Left cardiac atrium (tissue), 1 donor: ENCODE measurements around a stretch of chr13.

GRCh38 chr13:51997752-51998578 lies 13.3 kb downstream of the ATP7B start:
- PRO-cap: no peak

- PRO-cap: no peak
Observed at GRCh38 chr13:52454389-52454865, 851 bp upstream of the CKAP2 start.

DNA sequence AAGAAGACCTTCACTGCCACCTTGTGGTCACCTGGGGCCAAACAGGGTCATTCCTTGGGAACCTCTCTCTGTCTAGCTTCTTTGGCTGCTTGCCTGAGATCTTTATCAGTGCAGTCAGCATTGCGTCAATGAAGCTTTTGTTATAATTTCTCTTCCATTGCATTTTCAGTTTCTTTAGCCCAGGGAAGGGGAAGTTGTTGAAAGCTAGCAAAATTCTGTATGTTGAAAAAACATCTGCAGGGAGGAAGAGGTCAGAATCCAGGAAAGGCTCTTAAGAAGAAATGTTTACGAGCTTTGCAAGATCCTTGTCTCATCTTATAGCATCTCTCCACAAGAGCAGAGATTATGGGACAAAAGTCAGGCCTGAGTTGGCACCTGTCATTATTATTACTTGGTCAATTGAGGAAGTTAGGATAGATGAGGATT lies 39.0 kb downstream of the PCDH8 start:
- PRO-cap: no peak

GRCh38 chr13:52921018-52921612 lies 72.7 kb upstream of the PCDH8 start:
- PRO-cap: no peak

- PRO-cap: no peak
Observed at GRCh38 chr13:55039462-55039968, 2010.9 kb downstream of the OLFM4 start.

- PRO-cap: no peak
Observed at GRCh38 chr13:59342330-59342611, 821.5 kb downstream of the DIAPH3 start.

GRCh38 chr13:59368701-59369171 lies 795.0 kb downstream of the DIAPH3 start:
- PRO-cap: no peak

GRCh38 chr13:59397836-59398619 lies 765.7 kb downstream of the DIAPH3 start:
- PRO-cap: no peak

- PRO-cap: no peak
Observed at GRCh38 chr13:59750781-59751564, 412.8 kb downstream of the DIAPH3 start.

GRCh38 chr13:60012932-60013389 lies 150.8 kb downstream of the DIAPH3 start:
- PRO-cap: no peak

DNA sequence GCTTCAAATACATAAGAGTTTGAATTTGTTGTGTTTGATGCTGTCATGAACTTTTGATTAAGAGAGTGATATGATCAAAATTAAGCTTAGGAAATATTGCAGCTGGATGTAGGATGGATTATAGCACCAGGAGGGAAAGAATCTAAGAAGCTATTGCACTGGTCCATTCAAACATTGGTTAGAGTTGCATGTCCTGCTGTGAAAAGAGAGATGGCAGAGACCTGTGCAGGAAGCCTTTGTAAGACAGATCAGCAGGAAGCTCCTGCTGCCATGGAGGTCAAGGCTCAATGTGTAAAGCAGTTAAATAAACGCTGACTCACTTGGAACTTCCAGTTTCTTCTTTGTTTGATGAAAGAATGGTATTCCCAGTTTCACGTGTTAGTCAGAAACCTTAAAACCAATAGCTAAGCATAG lies 175.3 kb downstream of the TDRD3 start:
- PRO-cap: no peak

GRCh38 chr13:64077933-64078429 lies 245.1 kb upstream of the ENSG00000285566 start:
- PRO-cap: no peak

- PRO-cap: no peak
Observed at GRCh38 chr13:66634407-66634827, 595.7 kb downstream of the PCDH9 start.

DNA sequence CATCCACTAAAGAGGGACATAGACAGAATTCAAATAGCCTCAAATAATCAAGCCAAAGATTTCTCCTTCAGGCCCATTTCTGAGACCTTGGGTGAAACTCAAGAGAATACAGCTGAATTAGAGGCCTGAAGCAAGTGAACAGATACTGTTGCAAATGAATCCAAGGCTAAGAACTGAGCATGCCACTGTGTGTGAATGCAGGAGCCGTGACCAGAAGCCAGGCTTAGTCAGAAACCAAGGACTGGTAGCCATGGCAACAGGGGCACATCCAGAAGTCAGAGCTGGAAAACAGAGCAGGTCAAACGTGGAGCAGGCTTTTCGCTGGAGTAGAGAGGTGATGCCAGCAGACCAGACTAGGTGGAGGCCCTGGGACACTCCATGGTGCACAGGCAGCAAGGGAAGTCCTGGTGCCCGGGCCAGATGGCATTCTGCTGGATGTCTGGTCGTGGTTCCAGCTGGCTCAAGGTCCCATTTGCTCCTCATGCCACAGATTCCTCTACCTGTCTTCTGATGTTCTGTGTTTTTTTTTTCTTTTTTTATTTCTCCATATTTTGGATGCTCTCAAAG lies 564.1 kb downstream of the PCDH9 start:
- PRO-cap: no peak

GRCh38 chr13:66831285-66831625 lies 398.9 kb downstream of the PCDH9 start:
- PRO-cap: no peak

GRCh38 chr13:67230779-67231580 lies 844 bp upstream of the PCDH9 start:
- PRO-cap: no peak

DNA sequence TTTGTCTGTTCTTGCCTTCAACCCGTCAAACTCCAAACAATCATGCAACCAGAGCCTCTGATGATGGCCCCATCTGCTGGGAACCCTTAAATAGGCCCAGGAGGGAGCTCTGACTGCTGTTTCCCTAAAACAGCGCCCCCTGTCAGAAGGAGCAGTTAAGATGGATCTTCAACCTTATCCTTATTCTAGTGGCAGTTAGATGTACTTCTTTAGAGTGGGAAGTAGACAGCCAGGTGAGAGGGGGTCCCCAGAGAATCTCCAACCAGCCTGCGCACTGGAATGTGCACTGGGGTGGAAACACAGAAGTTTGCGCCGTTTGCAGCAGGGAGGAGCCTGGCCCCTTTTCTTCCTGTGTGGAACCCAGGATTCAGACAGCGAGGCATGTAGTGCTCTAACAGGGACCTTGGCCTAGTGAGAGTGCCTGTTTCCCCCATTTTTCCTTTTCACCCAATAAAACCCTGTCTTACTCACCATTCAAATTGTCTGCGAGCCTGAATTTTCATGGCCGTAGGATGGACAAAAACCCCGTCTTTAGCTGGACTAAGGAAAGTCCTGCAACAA lies 1031.1 kb upstream of the PCDH9 start:
- PRO-cap: no peak

GRCh38 chr13:72537938-72538192 lies 189.6 kb downstream of the MZT1 start:
- PRO-cap: no peak

GRCh38 chr13:73064885-73065349 lies 6.1 kb downstream of the KLF5 start:
- PRO-cap: no peak

DNA sequence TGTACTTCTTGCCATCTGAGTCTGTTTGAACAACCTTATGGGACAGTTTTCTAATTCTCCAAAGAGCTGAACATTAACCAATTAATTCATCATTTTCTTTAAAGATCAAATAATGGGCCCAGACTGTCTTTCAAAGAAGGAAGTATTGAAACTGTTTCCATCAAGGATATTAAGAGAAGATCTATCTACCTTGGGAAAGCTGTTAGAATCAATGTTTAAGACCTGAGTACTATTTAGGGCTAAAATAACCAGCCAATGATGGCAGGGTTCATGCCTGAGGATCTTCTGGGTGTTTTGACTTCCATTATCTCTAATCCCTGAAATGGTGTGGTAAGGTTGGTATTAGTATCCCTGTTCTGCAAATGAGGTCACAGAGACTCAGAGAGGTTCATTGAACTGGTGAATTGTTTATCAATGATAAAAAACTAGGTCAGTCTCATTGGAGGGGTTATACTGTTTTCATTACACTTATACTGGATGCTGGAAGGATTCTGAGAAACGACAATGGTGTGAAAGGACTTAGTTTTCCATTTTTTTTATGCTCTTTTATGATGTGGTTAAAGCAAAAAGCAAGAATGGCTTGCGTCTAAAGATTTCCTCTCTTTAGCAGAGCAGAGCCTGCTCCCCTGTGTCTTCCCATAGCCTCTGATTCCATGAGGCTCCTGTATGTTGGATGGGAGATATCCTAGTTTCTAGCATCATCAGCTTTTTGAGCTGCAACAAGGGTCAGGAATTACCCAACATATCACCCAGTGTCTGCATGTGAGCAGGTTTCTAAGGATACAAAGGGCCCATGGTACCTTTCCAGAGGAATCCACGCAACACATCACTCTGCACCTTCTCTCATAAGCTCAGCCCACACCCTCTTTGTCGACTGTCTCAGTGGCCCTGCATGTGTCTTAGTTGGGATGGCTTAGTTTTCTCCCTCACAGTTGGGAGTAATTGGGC lies 264.9 kb downstream of the KLF5 start:
- PRO-cap: no peak